Sigmoid colon (tissue), 4 donors: ENCODE measurements around the genes PITPNC1 and KPNA2.

- PRO-cap = no peak
- RAMPAGE, long total RNA, 4 experiments = no peak in any of the 4 experiments
Observed at GRCh38 chr17:66493918-66494379, 191.5 kb downstream of the PRKCA start.

DNA sequence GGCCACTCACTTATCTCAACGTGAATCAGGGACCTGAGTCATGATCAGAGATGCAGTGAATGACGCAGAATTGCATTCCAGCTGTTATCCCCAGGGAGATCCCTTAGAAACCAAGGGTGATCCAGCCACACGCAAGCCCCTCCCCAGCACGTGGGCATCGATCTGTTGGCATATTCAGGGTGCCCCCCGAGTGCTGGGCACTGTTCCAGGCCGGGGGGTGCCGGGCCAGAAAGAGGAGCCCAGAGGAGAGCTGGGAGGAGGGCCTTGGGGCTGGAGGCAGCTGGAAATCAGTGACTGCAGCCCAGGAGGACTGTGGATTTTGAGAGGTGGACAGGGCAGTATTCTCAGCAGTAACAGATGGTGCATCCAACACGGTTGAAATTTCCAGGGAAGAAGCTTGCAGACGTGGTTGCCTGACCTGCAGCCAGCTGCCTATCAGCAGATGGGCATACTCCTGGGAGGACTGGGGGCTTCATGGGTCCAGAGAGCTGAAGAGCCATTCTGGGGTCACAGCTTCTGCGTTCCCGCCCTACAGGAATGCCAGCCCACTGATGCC lies 87.1 kb upstream of the CACNG5 start:
- PRO-cap = no peak
- RAMPAGE, long total RNA, 4 experiments = no peak in any of the 4 experiments

DNA sequence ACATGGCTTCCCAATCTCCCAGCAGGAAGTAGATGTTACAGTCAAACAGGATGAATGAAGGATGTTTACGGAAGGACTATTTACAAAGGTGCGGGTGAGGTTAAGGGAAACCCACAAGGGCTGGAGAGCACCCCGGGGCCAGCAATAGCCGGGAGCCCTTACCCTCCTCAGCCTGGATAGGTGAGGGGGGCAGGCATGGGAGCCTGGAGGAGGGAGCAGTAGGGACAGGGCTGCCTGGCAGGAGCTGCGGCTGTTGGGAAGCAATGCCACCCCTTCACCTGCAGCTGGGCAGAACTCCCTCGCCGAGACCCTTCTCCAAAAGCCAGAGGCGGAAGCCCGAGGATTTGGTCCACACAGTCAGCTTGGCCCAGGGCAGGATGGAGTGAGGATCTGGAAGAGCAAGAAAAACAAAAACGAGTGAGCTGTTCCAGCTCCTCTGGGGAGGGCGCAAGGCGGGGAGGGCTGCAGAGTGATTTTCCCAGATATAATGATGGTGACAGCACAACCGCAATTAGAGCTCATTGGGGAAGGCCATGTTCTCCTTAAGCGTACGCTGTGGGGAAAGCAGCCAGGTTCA lies 24.4 kb upstream of the CACNG1 start:
- PRO-cap = no peak
- RAMPAGE, long total RNA, 4 experiments = no peak in any of the 4 experiments

- PRO-cap = no peak
- RAMPAGE, long total RNA, 4 experiments = no peak in any of the 4 experiments
Observed at GRCh38 chr17:67178556-67179230, 66.3 kb downstream of the HELZ start.

GRCh38 chr17:67245816-67246187 lies 806 bp upstream of the HELZ start:
- PRO-cap = no peak
- RAMPAGE, long total RNA, 4 experiments = no peak in any of the 4 experiments

GRCh38 chr17:67348648-67349261 lies 17.6 kb downstream of the PSMD12 start:
- PRO-cap = no peak
- RAMPAGE, long total RNA, 4 experiments = no peak in any of the 4 experiments

DNA sequence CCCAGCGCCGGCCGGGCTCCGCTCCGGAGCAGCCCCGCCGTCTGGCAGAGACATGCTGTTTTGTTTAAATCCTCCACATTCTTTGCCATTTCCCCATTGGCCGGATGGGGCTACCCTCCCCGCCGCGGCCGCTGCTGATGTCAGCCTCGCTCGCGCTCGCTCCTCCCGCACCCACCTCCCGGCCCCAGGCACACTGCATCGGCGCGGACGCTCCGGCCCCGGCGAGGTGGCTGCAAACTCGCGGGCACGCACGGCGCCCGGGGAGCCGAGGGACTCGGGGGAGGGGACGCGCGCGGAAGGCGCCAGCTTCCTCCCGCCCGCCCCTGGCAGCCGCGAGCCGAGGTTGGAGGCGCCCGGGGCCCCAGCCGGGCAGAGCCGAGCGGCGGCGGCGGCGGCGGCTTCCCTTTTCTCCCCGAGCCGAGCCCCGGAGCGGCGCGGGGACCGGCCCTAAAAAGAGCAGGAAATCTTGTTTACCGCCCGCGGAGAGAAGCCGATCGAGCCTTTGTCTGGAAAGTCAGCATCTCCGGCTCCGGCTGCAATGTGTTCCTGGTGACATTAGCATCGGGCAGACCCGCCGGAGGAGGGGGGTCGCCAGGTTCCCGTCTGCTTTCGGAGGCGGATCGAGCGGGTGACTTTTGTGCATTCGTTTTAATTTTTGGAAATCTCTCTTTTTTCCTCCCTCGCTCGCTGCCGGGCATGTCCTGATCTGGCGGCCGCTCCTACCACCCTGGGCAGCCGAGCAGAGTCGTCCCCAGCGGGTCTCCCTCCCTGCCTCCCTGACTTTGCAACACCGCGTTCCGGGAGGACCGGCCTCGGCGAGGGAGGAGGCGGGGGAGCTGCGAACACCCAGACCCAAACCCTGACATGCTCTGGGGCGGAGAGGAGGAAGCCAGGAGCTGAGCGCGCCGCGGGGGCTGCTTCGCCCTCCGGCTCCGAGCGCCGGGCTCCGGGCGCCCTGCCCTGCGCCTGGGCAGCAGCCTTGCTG lies at the start of gene PITPNC1:
PITPNC1 (plus strand) TSS at position 165 of the 985 bp plus-strand sequence.
- PRO-cap = bidirectional peak, plus-strand start at position 263 of the sequence, minus-strand start at position 43 of the sequence
- RAMPAGE, long total RNA, 4 experiments = start-site peak on the plus strand in 1 of 4 experiments, centred at position 351 of the sequence, 12 reads per replicate

GRCh38 chr17:67449780-67450492 lies 72.9 kb downstream of the PITPNC1 start:
- PRO-cap = no peak
- RAMPAGE, long total RNA, 4 experiments = no peak in any of the 4 experiments

- PRO-cap = no peak
- RAMPAGE, long total RNA, 4 experiments = no peak in any of the 4 experiments
Observed at GRCh38 chr17:67474901-67476000, 98.2 kb downstream of the PITPNC1 start.

GRCh38 chr17:67490985-67491497 lies 114.0 kb downstream of the PITPNC1 start:
- PRO-cap = no peak
- RAMPAGE, long total RNA, 4 experiments = no peak in any of the 4 experiments

- PRO-cap = no peak
- RAMPAGE, long total RNA, 4 experiments = no peak in any of the 4 experiments
Observed at GRCh38 chr17:67818060-67818789, 7.1 kb upstream of the BPTF start.

DNA sequence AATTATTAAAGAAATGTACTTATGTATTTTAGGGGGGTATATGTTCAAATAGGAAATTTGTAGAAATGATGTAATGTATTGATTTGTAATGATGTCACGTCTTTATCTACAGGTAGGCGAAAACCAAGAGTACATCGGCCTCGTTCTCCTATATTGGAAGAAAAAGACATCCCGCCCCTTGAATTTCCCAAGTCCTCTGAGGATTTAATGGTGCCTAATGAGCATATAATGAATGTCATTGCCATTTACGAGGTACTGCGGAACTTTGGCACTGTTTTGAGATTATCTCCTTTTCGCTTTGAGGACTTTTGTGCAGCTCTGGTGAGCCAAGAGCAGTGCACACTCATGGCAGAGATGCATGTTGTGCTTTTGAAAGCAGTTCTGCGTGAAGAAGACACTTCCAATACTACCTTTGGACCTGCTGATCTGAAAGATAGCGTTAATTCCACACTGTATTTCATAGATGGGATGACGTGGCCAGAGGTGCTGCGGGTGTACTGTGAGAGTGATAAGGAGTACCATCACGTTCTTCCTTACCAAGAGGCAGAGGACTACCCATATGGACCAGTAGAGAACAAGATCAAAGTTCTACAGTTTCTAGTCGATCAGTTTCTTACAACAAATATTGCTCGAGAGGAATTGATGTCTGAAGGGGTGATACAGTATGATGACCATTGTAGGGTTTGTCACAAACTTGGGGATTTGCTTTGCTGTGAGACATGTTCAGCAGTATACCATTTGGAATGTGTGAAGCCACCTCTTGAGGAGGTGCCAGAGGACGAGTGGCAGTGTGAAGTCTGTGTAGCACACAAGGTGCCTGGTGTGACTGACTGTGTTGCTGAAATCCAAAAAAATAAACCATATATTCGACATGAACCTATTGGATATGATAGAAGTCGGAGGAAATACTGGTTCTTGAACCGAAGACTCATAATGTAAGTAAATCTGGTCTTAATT lies 28.8 kb downstream of the BPTF start:
- PRO-cap = no peak
- RAMPAGE, long total RNA, 4 experiments = no peak in any of the 4 experiments

DNA sequence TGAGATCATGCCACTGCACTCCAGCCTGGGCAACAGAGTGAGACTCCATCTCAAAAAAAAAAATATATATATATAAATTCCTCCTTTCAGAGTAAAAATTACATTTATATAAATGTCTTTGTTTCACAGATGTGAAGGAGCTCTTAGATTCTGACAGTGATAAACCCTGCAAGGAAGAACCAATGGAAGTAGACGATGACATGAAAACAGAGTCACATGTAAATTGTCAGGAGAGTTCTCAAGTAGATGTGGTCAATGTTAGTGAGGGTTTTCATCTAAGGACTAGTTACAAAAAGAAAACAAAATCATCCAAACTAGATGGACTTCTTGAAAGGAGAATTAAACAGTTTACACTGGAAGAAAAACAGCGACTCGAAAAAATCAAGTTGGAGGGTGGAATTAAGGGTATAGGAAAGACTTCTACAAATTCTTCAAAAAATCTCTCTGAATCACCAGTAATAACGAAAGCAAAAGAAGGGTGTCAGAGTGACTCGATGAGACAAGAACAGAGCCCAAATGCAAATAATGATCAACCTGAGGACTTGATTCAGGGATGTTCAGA lies 85.4 kb downstream of the C17orf58 start:
- PRO-cap = no peak
- RAMPAGE, long total RNA, 4 experiments = no peak in any of the 4 experiments

GRCh38 chr17:68033808-68034640 lies 1.5 kb upstream of the KPNA2 start:
- PRO-cap = no peak
- RAMPAGE, long total RNA, 4 experiments = no peak in any of the 4 experiments

DNA sequence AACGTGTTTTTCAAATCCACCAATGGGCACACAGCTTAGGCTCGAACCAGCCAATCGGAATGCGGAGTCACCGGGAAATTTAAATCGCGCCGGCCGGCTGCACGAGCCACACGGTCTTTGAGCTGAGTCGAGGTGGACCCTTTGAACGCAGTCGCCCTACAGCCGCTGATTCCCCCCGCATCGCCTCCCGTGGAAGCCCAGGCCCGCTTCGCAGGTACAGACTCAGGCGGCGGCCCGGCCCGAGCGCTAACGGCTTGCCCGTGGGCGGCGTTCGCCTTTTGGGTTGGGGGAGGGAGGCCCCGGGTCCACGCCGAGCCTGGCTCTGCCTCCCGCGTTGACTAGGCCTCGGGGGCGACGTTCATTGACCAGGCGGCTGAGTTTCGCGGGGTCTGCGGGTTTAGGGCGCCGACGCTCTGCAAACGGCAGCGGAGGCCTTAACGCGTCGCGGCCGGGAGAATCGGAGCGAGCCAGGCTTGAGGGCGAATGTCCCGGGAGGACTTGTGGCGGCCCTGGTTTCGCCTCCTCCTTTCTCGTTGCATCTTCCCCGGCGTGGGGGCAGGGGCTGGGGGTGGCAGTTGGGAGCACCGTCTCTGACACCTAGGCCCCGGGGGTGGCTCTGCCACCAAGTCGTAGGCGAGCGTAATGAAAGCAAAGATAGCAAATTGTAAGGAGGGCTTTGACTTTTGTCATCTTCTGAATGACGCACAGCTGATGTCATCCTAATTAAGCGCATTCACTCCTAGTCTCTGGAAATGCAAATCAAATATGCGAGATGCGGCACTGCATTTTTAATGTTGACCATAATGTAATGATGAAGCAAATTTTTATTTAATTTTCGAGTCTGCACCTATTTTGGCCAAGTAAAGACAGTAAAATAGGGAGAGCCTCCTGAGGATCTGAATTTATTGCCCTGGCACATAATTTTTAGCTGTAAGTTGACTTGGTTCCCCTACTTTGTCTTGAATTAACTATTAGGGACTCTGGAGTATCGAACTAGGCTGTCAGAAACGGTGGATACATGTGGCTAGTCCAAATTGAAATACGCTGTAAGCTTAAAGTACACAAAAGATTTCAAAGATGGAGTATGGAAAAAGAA lies at the start of gene KPNA2:
KPNA2 (plus strand) TSS at position 109 of the 1,096 bp plus-strand sequence.
- PRO-cap = bidirectional peak, plus-strand start at position 109 of the sequence, minus-strand start outside the sequence
- RAMPAGE, long total RNA, 4 experiments = start-site peak on the plus strand in 4 of 4 experiments, centred at positions 110 to 126 of the sequence, 29 to 313 reads per replicate

DNA sequence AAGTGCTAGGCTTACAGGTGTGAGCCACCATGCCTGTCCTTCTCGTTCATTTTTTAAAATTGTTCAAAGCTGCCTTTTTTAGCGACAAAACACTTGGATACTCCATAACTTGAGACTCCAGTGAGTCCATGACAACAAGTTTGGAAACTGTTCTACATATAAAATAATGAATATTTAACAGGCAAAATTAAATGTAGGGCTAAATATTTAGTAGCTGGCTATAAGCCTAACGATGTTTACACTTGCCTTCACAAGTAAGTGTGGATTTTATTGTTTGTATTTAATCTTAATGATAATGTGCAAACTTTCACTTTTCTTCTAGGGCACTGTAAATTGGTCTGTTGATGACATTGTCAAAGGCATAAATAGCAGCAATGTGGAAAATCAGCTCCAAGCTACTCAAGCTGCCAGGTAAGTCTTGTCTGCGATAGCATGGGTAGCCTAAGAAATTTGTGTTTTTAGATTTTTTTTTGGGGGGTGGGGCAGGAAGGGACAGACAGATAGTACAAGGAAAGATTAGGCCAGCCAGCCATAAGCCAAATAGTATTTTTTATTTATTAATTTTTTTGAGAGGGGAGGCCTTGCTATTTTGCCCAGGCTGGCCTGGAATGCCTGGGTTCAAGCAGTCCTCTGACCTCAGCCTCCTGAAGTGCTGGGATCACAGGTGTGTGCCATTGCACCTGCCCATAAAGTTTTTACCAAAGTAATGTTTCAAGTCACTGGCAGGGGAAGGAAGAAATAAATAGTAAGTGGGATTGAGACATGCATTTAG lies 5.0 kb downstream of the KPNA2 start:
- PRO-cap = no peak
- RAMPAGE, long total RNA, 4 experiments = no peak in any of the 4 experiments

- PRO-cap = no peak
- RAMPAGE, long total RNA, 4 experiments = no peak in any of the 4 experiments
Observed at GRCh38 chr17:68052315-68052931, 16.9 kb downstream of the KPNA2 start.

- PRO-cap = no peak
- RAMPAGE, long total RNA, 4 experiments = no peak in any of the 4 experiments
Observed at GRCh38 chr17:68081696-68081954, 46.1 kb downstream of the KPNA2 start.

GRCh38 chr17:68182653-68183652 lies 64.9 kb upstream of the AMZ2 start:
- PRO-cap = no peak
- RAMPAGE, long total RNA, 4 experiments = no peak in any of the 4 experiments

DNA sequence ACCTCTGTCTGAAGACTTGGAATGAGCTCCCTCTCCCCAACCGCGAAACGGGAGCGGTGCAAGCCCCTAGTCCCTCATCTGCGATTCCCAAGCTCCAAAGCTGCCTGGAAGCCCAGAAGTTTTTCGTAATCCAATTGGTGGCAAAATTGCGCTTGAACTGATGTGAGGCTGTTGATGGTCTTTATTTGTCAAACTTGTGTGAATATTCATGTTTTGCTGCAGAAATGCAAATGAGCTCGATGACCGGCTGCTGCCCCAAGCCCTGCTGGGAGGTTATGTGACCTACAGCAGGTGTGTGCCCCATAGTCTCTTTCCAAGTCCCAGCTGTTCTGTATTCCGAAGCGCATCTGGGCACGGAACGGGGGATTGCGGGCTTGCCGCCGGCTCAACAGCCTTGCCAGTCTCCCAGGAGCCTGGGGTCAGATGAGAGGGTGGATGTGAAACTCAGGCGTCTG lies 48.1 kb upstream of the AMZ2 start:
- PRO-cap = no peak
- RAMPAGE, long total RNA, 4 experiments = no peak in any of the 4 experiments